OCI-LY7 (cell line): ENCODE measurements around a stretch of chr2.

DNA sequence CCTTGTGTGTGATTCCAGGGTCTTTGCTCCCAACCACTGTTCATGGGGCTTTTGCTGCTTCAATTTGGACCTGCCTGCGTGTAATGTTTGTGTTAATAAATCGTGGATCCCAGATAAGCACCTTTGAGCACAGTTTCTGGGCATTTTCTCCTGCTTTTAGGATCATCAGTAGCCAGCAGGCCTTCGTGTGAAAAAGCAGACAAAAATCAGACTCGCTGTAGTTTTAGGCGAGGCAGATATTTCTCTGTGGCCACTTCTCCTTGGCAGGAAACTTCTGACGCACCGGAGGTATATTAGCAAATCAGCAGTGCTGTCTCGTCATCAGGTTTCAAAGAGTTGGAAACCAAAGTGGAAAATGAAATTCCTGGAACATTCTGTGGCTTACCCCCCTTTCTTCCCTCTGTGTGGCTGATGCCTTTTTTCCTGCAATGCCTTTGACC, 93.1 kb downstream of the RNF144A start:
- PRO-cap = no peak
- RAMPAGE, long total RNA = no peak

DNA sequence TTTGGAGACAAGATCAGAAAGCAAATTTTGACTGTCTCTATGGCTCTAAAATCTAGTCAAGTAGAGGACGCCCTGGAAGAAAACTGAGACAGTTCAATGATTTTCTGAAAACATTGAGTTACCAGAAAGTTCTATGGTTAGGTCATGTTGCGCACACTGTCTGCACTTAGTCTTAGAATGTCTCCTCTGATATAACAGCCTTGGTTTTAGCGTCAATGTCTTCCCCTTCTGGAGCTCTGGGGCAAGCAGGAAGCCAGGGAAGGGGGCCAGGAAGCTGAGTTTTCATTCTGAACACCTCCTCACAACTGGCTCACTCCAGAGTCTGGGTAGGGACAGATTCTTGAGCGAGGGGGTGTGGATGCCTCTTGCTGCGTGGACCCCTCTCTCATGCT, 99.5 kb downstream of the RNF144A start:
- PRO-cap = no peak
- RAMPAGE, long total RNA = no peak

DNA sequence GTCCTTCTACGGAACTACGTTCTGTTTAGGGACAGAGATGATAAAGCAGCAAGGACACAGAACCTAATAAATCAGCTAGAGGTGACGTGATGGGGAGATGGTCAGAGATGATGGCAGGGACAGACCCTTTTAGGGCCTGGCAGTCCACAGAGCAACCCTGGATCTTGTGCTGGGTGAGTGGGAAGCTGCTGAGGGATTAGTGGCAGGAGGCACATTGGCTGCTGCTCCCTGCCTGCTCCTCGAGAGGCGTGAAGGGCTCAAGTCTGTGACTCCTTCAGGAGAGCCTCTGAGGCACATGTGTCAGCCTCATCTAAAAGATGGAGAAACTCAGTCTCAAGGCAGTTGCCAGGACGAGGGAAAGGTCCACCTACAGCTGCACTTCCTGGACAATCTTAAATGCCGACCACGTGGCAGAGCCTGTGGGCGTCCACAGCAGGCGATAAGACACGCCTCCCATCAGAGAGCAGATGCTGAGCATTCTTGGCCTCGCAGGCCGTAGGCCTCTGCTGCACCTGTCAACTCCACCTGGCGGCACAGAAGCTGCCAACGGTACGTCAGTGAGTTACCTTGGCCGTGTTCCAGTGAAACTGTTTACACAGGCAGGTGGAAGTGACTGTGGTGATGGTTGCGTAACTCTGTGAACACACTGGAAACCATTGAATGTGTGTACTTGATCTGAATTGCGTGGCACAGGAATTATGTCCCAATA, 114.3 kb downstream of the RNF144A start:
- PRO-cap = no peak
- RAMPAGE, long total RNA = no peak

DNA sequence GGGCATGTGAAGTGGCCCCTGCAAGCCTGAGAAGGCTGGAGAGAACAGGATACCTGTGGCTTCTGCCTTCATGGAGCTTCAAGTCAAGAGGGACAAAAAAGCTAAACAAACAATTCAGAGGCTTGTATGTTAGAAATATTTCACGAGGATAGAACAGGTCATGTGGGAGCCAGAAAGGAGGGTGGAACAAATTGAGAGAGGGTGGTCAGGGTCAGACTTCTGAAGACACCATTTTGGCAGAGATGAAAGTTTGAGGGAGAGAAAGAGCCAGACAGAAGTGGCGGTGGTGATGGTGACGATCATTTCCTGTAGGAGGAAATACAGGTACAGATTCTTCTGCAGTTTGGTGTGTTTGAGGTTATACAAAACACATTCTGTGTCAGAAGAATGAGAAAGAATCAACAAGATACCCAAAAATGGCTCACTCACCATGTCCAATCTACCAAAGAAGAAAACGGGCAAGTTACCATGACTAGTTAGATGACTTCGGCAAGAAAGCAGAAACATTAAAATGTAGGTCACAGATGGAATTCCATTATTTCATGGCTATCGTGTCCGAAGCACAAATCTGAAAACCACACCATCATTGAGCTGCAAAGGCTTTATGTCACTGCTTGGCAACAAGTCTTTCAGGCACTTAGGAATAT, 732.6 kb downstream of the RNF144A start:
- PRO-cap = no peak
- RAMPAGE, long total RNA = no peak

GRCh38 chr2:7726882-7727591, 809.8 kb downstream of the RNF144A start:
- PRO-cap = no peak
- RAMPAGE, long total RNA = no peak

GRCh38 chr2:7792107-7792680, 875.0 kb downstream of the RNF144A start:
- PRO-cap = no peak
- RAMPAGE, long total RNA = no peak

GRCh38 chr2:8135223-8135731, 546.6 kb upstream of the ID2 start:
- PRO-cap = no peak
- RAMPAGE, long total RNA = no peak

GRCh38 chr2:8413632-8413952, 268.3 kb upstream of the ID2 start:
- PRO-cap = no peak
- RAMPAGE, long total RNA = no peak

DNA sequence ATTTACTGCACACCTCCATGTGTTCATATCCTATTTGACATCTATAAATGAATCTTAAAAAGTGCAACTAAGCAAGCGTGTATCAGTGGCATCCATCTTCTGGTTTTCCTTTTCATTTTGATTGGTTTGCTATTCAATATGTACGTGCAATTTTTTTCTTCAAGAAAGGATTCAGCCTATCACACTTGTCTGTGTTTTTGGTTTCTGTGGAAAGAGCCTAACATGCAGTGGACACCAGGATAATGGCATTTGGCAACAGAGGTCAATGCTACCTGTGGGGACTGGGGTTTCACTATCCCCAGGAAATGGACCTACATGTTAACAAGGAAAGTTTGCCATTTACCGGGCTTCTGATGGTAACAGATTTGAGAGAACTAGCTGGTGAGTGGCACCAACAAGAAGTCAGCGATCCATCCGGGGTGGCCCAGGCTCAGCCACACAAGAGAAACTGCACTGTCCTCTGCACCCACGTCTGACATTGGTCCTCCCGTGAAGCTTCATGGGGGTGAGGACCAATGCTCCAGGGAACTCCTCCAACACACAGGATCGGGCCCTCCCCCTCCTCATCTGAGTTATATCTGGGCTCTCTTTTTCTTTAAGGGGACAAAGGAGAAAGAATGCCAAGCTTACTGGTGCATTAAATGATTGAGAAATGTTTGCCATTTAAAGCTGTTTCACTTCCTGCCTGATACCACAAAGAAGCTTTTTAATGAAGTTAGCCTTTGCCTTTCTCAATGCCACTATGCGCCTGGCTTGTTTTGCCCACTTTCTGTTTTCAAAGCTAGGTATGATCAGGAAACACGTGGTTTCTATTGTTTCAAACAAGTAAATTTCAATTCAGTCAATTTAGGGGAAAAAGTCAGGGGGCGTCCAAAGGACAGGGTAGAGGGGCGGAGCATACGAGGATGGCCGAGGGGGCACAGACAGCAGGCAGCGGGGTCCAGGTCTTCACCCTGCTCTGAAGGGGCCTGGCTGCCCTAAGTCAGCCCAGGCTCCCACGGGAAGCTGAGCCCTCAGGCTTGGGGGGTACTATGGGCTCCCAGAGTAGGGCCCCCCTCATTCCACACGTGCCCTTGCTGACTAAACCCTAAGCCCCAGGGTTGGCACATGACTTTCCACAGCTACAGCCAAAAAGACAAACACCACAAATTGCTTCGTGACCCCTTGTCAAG, 204.2 kb upstream of the ID2 start:
- PRO-cap = bidirectional peak, plus-strand start at position 898 of the sequence, minus-strand start at position 580 of the sequence
- RAMPAGE, long total RNA = no peak

- PRO-cap = unidirectional peak, plus-strand start at chr2:8543692; bidirectional peak, plus-strand start at chr2:8543914, minus-strand start at chr2:8543778
- RAMPAGE, long total RNA = start-site peak on the plus strand at chr2:8543863-8543971, 33 and 6 reads in 2 replicates
These were observed 138.5 kb upstream of the ID2 start for GRCh38 chr2:8542983-8544201.

DNA sequence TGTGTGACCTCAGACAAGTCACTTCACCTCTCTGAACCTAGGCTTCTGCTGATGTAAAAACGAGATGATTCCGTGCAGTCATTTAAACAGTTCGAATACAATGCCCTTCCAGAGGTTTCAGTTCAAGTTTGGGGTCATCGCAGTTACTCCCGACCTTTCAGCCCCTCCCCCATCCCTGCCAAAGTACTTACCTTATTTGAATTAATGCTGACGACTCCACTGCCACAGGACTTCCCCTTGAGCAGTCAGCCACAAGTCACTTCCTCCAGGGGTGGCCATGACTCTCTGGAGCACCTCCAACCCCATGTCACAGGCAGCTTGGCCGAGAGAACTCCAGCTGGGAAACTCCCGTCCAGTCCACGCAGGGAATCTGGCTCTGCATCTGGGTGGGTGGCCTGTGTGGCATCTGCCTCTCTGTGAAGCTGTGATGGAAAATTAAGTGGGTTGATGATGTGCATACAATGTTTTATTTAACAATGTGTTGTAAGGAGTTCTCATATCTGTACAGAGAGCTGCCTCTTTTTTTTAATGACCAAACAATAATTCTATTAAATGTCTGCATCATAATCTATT, 105.0 kb upstream of the ID2 start:
- PRO-cap = bidirectional peak, plus-strand start at position 307 of the sequence, minus-strand start at position 102 of the sequence
- RAMPAGE, long total RNA = no peak

DNA sequence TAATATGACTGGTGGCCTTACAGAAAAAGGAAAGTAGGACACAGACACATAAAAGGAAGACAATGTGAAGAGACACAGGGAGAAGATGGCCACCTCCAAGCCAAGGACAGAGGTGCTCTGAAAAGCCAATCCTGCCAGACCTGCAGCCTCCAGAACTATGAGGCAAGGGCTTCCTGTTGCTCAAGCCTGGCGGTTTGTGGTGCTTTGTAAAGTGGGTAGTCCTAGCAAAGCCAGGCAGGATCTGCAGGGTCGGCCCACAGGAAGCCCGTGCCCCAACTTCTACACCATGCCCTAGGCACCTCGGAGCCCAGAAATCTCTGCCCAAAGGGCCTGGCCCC, 37.4 kb upstream of the ID2 start:
- PRO-cap = no peak
- RAMPAGE, long total RNA = no peak

DNA sequence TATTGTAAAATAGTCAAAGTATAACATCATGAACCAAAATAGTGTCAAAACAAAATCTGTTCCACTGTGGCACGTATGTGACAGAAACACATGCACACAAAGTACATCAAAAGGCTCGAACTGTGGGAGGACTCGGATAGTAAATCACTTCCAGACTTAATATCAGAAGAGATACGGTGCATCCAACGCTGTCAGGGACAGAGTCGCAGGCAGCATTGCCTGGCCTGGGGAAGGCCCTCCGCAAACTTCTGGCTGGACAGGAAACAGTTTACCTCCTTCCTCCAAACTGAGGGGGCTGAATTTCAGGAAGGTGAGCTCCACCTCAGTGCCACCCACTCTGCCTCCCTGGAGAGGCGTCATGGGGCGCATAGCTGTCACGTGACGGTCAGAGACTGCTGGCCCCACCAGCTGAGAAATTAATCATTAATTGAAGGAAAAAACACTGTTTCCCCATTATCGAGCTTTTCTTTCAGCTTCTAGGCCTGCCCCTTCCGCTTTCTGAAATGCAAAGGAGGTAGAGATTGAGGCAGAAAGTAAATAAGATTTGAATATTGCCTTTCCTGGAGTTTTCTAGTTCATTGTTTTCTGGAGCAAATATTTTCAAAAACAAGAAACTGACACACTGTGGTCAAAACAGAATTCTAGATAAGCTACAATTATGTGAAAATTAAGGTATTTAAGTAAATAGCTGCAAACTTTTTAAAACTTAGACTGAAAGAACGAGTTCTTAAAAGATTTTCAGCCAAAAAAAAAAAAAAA, 1.6 kb upstream of the ID2 start:
- PRO-cap = unidirectional peak, minus-strand start at position 429 of the sequence
- RAMPAGE, long total RNA = no peak

- PRO-cap = bidirectional peak, plus-strand start at chr2:8682056, minus-strand start at chr2:8681861
- RAMPAGE, long total RNA = no peak
These were observed 204 bp upstream of the ID2 start for GRCh38 chr2:8681718-8681986.

DNA sequence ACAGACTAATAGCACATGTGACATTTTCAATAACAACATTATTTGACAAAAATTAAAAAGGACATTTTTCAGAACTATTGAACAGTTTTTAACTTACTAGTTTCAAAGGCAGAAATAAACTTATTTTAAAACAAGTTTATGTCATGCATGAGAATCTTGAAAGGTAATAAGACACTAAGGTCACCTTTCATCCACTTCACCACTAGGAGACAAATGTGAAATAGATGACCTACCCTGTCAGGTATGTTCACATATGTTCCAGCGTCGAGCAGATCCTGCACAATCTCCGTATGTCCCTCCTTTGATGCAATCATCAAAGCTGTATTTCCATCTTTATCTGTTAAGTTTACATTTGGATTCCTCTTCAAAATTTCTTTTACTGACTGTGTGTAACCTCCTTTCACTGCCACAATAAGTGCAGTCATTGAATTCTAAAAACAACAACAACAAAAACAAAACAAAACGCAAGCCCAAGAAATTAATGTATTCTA, 34.7 kb downstream of the KIDINS220 start:
- PRO-cap = no peak
- RAMPAGE, long total RNA = no peak

DNA sequence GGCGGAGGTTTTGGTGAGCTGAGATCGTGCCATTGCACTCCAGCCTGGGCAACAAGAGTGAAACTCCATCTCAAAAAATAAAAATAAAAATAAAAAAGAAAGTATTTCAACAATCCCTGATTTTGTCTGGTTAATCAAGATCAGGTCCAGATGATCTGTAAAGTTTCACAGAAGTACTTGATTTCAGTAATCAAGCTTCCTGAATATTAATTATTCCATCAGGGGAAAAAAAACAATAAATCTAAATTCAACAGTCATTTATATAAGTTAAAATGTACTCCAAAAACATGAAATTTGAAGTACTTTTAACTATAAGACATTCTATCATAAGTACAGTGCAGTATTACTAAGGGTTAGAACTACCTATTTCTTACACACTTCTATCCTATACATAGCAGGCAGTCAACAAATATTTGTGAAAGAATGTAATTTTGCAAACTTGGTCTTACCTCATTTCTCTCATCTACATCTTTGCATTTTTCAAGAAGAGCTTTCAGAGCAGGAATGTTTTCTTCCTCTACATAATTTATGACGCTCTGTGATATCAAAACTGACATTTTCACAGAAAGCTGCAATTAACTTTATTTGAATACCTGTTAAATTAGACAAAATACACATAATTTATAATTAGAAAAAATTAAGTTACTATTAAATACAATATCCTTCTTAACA, 10.7 kb downstream of the KIDINS220 start:
- PRO-cap = no peak
- RAMPAGE, long total RNA = no peak

DNA sequence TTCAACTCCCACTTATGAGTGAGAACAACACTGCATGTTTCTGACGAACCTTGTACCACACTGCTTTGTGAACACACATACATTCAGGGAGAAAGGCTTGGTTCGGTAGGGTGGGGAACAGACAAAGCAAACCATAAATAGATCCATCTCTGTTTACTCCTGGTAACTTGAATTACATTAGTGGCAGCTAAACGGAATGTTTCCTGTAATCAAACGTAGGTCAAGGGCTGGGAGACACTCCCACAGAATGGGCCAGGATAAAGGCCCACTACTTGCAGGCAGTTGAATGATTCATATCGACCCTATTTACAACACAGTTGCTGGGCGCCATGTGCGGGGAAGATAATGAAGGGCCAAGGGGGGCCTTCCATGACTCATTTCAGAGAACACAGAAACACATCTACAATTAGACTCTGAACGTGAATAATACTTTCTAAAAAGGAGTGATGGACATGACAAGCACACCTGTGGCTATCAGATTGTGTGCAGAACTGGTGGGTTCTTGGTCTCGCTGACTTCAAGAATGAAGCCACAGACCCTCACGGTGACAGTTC, 56.8 kb upstream of the KIDINS220 start:
- PRO-cap = no peak
- RAMPAGE, long total RNA = no peak

DNA sequence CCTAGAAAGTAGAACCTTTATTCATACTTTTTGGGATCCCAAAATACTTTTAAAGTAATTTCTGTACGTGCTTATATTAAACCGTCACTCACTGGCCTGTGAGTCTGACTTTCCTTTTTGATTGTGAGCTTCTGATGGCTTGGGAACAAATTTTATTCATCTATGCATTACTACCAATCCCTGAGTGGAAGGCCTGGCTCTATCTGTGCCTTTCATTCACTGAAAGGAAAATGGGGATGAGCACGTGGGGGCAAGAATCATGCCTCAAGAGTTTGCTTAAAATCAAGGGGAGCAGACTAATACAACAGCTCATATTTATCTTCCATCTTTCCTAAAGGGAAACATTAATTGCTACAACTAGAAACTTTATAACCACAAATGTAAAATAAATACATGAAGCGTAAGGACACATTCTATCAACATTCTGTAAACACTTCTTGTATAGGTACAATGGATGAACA, 28.2 kb downstream of the MBOAT2 start:
- PRO-cap = no peak
- RAMPAGE, long total RNA = no peak

- PRO-cap = no peak
- RAMPAGE, long total RNA = no peak
These were observed 100.6 kb downstream of the ITGB1BP1 start for GRCh38 chr2:9322556-9323363.

DNA sequence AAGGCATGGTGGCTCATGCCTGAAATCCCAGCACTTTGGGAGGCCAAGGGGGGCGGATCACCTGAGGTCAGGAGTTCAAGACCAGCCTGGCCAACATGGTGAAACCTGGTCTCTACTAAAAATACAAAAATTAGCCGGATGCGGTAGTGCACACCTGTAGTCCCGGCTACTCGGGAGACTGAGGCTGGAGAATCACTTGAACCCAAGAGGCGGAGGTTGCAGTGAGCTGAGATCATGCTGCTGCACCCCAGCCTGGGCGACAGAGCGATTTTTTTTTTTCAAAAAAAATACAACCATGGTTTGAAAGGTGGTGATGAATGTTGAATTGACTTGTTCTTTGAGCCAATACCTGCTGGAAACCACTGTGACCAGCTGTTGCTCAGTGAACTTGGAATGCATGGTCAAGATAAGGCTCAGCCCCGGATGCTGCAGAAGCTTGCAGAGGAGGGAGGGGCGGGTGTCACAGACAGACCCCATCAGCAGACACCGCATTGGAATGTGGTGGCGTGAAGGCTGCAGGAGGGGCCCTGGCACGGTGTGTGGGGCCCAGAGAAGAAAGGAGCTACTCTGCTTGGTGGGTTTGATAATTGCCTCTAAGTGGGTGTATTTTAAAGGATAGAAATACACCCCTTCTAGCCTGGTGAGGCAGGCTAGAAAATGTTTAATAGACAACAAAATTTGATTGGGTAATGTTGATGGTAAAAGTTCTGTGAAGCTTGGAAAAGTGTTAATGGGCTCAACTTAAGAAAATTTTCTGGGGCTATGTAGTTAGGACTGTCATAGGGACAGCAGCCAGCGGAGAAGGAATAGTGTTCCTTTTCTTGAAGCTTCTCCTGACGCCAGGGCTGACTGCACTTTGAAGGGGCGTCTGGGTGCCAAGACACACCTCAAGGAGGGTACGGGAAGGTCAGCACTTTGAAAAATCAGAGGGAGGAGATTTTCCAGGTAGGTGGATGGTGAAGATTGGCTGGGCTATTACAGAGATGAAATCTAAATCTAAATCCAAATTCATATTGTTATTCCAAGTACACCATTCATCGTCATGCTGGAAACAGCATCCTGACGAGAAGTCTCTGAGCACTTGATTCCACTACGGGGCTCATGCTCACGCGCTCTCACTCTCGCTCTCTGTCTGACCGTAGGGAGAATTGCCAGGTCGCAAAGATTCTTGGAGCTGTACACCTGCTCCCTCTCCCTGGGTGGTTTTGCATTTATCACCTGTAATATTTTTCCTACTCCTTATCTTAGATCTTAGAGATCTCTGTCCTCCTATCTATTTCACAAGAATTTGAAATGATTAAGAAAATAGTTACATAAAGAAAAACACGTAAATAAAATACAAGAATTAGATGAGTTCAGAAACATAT, 91.4 kb downstream of the ITGB1BP1 start:
- PRO-cap = no peak
- RAMPAGE, long total RNA = no peak